Vein endothelial cell (primary cell): ENCODE results near the genes KARS1 and VAT1L.

GRCh38 chr16:75083360-75084064, 33.1 kb downstream of the LDHD start:
- CAGE, long polyA plus RNA, result no peak

DNA sequence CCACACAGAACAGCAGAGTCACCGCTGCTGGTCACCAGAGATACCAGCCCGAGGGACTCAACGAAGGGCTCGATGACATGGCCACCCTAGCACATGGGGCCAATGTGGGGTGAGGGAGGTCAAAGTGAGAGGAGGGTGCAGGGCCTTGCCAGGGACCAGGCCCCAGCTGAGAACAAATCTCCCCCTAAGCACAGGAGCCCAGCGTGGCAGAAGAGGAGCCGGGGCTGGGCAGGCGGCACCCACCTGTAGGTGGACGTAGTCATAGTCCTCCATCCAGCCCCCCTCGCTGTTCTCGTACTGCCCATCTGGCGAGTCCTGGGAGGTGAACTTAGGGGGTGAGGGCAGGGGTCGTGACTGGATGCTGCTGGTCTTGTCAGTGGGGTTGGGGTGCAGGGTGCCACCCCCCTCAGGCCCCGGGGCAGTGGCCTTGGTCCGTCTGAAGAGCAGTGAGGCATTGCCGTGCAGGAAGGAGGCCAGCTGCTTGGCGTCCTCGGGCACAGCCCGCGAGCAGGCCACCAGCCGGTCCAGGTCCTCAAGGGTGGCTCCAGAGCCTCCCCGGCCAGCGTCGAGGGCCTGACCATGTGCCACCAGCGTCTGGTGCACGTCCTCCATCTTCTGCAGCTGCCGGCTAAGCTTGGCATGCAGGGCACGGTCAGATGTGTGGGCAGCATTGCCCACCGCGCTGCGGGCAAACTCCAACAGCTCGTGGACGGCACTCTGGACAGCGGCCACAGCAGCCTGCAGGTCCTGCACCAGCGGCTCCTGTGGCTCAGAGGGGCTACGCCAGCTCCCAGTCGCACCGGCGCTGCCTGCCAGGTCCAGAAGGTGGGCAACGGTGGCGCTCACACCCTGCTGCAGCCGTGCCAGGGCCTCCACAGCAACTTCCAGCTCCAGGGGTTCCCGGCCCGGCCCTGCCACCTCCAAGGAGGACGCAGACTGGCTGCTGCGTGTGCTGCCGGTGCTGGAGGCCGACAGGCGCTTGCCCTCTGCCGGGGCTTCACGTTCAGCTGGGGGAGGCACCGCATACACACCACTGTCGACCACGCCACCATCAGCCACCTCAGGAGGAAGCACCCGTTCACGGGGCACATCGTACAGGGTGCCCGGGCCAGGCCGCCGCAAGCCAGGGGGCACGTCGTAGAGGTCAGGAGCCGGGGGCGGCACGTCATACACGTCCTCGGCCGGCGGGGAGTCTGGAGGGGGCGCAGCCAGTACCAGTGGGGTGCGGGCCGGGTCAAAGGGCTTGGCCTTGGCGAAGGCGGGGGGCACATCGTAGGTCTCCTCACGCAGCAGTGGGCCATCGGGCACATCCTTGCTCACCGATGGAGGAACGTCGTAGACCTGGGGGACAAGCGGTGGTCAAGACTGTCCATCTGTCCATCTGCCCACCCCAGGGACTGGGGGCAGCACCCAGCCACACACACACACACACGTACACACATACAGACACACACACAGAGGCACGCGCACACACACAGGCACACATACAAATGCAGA, 16.2 kb downstream of the BCAR1 start:
- CAGE, long polyA plus RNA, result no peak

DNA sequence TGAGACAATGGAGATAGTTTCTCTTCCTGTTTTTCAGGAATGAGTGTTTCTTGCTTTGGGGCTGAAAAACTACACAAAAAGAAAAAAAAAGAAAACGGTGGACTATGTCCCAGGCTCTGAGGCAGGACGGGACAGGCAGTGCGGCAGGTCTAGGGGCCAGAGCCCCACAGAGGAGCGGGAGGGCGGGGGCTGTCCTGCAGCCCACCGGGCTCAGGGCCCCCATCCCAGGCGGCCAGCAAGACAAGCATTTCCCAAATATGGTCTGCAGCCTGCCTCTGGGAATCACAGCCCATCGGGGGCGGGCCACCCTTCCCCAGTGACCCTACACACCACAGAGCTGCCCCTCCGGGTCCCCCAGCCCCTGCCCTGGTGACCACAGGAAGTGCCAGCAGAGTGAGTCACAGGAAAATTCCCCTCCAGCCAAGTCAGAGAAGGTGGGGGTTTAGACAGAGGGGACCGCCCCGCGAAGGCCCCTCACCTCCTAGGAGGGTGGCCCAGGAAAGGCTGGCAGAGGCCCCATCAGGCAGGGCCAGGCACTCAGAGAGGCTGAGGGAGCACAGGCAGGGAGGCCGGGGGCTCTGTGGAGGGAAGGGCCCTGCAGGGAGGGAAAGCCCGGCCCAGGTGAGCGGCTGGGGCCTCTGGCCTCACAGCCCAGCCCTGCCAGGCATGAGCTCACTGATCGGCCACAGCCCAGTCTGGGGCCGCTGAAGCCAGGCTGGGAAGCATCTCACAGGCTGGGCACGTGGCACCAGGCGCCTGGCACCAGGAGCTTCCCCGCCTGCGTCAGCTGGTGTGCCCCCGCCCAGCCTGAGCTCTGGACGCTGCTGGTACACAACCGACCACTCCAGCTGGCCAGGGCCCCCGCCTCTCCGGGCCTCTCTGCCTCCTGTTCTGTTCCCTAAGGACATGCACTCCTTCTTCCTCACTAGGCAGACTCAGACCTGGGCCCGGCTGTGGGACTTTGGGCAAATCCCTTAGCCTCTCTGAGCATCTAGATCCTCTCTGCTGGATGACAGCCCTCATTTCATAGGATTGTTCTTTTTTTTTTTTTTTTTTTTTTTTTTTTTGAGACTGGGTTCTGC, 6.2 kb downstream of the BCAR1 start:
- CAGE, long polyA plus RNA, result no peak

DNA sequence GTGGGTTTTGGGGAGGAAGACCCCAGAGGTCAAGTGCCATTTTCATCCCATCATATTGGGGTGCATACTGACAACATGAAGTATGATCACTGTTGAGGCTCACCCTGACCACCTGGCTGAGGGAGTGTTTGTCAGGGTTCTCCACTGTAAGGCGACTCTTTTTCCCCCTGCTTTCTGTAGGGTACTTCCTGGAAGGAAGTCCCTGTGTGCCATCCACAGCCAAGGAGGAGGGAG, 18.2 kb upstream of the BCAR1 start:
- CAGE, long polyA plus RNA, result no peak

DNA sequence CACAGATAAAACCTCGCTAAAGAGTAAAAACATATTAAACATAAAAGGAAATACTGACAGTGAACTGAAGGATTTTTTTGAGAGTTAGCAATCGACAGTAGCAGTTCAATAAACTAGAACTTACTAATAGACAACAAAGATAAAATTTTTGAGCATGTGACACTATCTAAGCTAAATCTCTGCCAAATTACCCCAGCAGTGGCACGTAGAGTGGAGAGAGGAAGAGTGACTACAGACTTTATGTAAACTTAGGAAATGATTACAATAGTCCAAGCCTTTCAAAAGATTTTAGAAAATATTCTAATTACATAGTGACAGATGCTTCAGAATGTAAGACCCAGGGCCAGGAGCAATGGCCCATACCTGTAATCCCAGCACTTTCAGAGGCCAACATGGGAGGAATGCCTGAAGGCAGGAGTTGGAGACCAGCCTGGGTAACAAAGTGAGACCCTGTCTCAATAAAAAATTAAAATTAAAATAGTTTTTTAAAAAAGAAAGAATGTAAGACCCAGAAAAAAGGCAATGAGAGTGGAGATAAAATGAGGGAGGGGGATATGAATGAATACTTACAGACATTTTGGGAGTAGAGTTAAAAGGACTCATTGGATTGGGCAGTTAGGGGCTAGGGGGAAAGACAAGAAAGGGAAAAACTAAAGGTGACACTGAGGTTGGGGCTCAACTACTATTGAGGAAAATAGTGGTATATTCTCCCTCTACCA, 52.3 kb downstream of the CFDP1 start:
- CAGE, long polyA plus RNA, result no peak

DNA sequence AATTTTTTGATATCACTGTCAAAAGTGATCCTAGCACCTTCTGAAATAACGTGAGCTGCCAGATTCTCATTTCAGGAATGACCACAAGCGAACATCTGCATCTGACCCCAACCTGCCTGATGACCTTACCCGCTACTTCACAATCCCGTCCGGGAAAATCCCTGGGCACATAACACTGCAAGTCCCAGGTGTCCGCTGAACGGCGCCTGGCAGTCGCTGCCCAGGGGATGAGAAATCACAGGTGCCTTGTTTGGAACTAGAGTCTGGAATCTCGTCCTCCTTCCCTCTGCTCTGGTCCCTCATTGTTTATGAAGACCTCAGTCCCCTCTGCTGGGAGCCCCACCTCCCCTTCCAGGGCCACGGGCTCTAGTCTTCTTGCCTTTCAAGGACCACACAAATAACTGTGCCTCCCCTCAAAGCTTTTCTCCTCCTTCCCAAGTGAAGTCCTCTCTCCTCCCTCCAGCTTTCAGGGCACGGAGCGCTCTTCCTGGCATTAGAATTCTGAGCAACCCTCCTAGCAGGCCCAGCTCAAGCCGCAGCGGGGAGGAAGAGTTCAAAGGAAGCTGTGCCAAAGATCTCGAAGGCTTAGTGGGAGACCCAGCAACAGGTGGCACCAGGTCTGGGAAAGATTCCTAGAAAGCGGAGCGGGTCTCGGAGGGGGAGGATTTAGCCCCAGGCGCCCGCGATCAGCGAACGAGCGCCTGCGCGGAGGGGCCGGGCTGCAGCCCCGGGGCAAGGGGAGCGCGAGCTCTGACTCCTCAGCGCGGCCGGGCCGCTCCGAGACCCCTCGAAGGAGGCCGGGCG, 996 bp downstream of the TMEM170A start:
- CAGE, long polyA plus RNA, result no peak

- CAGE, long polyA plus RNA, result no peak
These were observed 13.3 kb upstream of the TMEM170A start for GRCh38 chr16:75477654-75478352.

GRCh38 chr16:75534641-75535488, 1.0 kb downstream of the CHST5 start:
- CAGE, long polyA plus RNA, result no peak

DNA sequence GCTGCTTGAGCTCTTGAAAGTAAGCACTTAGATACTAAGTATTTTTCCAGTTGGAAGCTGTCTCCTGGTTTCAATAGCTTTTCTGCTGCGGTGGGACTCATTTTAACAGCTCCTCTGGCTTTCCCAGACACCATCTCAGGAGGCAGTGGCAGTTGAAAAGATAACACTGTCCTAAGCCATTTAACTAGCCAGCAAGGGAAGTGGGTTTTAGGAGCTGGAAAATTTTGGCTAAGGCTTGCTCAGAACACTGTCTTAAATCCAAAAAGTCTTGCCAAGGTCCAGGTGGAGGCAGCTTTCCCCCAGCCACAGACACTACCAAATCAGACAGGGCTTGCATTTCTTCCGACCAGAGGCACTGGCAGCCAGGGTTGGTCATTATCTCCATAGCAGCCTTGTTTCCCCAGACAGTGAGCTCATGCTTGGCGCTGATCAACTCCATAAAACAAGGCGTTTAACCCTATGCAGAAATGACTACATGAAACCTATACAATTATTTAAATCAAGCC, 24.8 kb downstream of the GABARAPL2 start:
- CAGE, long polyA plus RNA, result no peak

DNA sequence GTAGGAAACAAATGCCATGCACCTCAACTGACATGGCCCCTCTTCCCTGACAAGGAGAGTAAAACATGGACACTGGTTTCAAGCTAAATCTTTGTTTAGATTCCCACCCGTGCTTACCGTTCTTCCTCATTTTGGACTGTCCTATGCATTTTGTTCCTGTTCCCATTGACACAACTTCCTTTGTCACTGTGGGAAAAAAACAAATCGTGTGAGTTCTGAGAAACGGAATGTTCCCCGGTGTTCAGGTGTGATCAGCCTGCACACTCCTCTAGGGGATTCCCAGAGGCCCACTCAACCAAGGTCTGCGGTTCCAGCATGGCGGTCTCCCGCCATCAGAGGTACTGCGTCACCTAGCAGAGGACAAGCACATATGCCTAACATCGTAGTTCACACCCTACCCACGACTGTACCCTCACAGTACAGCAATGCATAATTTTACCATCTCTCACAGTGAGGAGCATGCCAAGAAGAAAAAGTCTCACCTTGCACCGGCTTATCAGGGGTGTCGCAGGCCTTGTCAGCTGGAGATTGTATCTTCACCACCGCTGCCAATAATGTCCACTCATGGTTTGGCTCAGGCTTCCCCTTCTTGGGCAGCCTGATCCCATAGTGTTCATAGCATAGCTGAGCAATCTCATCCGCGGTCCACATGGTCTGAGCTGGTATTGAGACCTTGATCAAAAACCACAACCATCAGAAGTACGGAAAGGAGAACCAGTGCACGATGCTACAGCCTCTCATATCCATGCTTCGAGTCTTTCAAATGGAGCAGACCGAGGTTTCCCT, 2.7 kb downstream of the ADAT1 start:
- CAGE, long polyA plus RNA, result no peak

DNA sequence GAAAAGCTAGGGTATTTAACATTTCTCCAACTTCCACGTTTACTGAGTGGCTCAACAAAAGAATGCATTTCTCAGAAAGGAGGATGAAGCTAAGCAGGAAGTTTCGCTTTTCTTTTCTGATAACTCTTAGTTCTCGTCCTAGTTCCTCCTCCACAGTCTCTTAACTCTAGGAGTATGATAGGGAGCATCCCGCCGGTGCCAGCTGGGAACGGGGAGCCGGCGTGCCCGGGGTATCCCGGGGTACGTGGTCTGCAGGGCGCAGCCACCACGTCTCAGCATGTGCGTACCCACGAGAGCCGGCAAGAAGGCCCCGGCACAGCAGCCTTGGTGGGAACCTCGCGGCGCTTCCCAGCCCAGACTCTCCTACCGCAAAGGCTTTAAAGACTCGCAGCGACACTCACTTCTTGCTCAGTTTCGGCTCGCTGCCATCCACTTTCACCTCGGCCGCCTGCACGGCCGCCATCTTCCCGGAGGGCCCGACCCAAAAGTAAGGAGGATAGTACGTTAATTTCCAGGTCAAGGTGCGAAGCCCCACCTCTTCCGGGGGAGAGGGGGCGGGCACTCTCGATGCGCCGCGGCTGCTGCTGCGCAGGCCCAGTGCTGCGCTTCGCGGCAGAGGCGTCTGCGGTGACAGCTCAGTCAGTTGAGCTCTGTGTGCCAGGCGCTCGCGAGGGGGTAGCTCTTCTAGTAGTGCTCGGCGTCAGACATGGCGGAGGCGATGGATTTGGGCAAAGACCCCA, at the start of gene KARS1:
KARS1 (minus strand) TSS at position 489 of the 740 bp plus-strand sequence.
- CAGE, long polyA plus RNA, result start-site peak on the minus strand centred at position 475 of the sequence, 22 bp wide, 92 and 29 reads in 2 replicates; start-site peak on the plus strand centred at position 642 of the sequence, 92 bp wide, 292 and 145 reads in 2 replicates

DNA sequence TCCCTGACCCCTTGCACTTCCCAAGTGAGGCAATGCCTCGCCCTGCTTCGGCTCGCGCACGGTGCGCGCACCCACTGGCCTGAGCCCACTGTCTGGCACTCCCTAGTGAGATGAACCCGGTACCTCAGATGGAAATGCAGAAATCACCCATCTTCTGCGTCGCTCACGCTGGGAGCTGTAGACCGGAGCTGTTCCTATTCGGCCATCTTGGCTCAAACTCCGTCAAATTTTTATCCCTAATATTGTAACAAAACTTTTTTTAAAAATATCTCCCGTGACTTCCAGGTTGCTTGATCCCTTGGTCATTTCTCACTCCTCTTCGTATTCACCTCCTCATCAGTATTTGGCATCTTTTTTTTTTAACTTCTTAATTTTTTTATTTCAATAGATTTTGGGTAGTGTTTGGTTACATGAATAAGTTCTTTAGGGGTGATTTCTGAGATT, 101.5 kb upstream of the CPHXL start:
- CAGE, long polyA plus RNA, result no peak

GRCh38 chr16:77192044-77192436, 1.1 kb downstream of the MON1B start:
- CAGE, long polyA plus RNA, result no peak

DNA sequence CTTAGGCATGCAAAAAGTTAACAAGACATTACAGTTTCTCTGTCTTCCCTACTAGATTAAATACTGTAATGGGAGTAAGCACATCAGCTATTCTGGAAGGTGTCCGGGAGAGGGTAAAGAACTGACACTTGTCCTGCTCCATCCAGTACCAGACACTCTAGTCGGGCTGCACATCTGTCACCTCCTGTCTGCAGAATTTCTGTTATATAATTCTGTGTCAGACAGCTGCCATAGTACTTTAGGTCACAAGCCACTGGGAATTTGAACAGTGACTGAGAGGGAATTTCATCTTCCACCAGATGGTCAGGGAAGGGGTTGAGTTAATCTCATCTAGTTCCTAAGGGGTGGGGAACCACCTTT, 58.6 kb upstream of the NUDT7 start:
- CAGE, long polyA plus RNA, result no peak

DNA sequence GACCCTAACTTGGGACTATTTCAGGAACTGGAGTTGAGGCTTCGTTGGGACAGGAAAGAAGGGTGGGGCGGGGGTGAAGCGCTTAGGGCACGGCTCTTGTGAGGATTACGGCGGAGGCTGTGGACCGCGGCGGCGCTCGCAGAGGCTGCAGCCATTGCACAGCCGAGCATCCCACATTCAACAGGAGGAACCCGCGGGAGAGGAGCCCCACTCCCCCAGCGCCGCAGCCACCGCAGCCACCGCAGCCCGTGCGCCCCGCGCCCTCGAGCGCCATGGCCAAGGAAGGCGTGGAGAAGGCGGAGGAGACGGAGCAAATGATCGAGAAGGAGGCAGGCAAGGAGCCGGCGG, at the start of gene VAT1L:
VAT1L (plus strand) TSS at position 154 of the 348 bp plus-strand sequence.
- CAGE, long polyA plus RNA, result no peak

GRCh38 chr16:78002730-78003087, 19.6 kb upstream of the CLEC3A start:
- CAGE, long polyA plus RNA, result no peak

- CAGE, long polyA plus RNA, result no peak
These were observed 218.5 kb downstream of the WWOX start for GRCh38 chr16:78317921-78318399.

DNA sequence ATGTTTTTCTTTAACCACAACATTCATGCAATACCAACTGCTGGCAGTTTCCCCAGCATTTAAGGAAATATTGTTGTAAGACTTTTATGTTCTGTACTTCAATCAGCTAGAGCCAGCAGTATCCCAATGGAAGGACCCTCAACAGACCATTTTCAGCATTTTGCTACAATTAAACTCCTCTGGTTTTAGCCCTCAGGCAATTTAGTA, 362.3 kb downstream of the WWOX start:
- CAGE, long polyA plus RNA, result no peak

DNA sequence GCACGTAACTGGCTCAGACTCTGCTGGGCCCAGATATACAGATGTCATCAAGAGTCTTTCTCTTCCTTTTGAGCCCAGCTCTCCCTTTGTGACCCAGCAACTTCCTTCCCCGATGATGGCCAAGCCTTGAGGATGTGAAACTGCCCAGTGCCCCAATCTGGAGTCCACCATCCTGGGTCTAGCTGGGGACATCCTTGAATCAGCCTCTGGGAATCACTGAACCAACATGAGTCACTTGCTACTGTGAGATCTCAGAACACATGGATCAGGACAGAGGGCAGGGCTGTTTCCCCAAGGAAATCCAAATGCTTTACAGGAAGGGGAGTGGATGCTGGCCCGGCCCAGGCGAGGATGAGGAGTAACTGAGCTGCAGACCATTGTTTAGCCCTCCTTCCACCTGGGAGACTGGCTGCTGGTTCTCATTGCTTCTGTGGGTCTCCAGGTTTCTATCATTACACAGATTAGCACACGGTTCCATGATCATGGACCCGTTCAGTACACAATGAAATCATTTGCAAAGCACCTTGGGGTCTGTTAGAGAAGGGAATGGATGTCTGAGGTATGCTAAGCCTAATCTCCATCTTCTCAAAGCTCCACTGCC, 547.6 kb downstream of the WWOX start:
- CAGE, long polyA plus RNA, result no peak

GRCh38 chr16:79284775-79284997, 315.9 kb downstream of the MAF start:
- CAGE, long polyA plus RNA, result no peak